Right atrium auricular region (tissue), 2 donors: ENCODE measurements around the genes TAAR6 and TAAR1.

GRCh38 chr6:131534522-131535182, 38.4 kb upstream of the ARG1 start:
- PRO-cap = no peak
- RAMPAGE, long total RNA, 2 experiments = no peak in any of the 2 experiments

- PRO-cap = no peak
- RAMPAGE, long total RNA, 2 experiments = no peak in any of the 2 experiments
Measured at GRCh38 chr6:131629024-131629408, 974 bp upstream of the MED23 start.

- PRO-cap = no peak
- RAMPAGE, long total RNA, 2 experiments = no peak in any of the 2 experiments
Measured at GRCh38 chr6:132399700-132400215, 1.5 kb downstream of the MOXD1 start.

GRCh38 chr6:132511832-132512208, 1.1 kb downstream of the STX7 start:
- PRO-cap = no peak
- RAMPAGE, long total RNA, 2 experiments = no peak in any of the 2 experiments

DNA sequence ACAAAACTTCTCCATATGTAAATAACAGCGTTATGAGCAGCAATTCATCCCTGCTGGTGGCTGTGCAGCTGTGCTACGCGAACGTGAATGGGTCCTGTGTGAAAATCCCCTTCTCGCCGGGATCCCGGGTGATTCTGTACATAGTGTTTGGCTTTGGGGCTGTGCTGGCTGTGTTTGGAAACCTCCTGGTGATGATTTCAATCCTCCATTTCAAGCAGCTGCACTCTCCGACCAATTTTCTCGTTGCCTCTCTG, at the start of gene TAAR6:
TSS of gene TAAR6 (plus strand) at position 33 of the 254 bp plus-strand sequence.
- PRO-cap = no peak
- RAMPAGE, long total RNA, 2 experiments = no peak in any of the 2 experiments

DNA sequence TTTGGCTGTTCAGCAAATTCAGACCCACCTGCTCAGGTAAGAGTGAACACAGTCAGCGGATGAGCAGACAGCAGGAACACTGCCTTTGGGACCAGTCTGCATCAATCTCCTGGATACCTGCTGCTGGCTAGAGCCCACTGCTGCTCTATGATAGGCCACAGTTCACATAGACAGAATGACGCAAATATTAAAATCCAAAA, at the start of gene TAAR1:
TSS of gene TAAR1 (minus strand) at position 81 of the 200 bp plus-strand sequence.
- PRO-cap = no peak
- RAMPAGE, long total RNA, 2 experiments = no peak in any of the 2 experiments

- PRO-cap = no peak
- RAMPAGE, long total RNA, 2 experiments = no peak in any of the 2 experiments
Measured at GRCh38 chr6:132960747-132961065, 146.3 kb downstream of the RPS12 start.

GRCh38 chr6:133058102-133058445, 183.1 kb upstream of the EYA4 start:
- PRO-cap = unidirectional peak, plus-strand start at chr6:133058374
- RAMPAGE, long total RNA, 2 experiments = no peak in any of the 2 experiments

GRCh38 chr6:133681935-133682452, 206.9 kb upstream of the TCF21 start:
- PRO-cap = no peak
- RAMPAGE, long total RNA, 2 experiments = no peak in any of the 2 experiments

- PRO-cap = no peak
- RAMPAGE, long total RNA, 2 experiments = no peak in any of the 2 experiments
Measured at GRCh38 chr6:133761733-133762130, 127.2 kb upstream of the TCF21 start.

GRCh38 chr6:134002716-134003531, 49.5 kb downstream of the SLC2A12 start:
- PRO-cap = no peak
- RAMPAGE, long total RNA, 2 experiments = no peak in any of the 2 experiments

DNA sequence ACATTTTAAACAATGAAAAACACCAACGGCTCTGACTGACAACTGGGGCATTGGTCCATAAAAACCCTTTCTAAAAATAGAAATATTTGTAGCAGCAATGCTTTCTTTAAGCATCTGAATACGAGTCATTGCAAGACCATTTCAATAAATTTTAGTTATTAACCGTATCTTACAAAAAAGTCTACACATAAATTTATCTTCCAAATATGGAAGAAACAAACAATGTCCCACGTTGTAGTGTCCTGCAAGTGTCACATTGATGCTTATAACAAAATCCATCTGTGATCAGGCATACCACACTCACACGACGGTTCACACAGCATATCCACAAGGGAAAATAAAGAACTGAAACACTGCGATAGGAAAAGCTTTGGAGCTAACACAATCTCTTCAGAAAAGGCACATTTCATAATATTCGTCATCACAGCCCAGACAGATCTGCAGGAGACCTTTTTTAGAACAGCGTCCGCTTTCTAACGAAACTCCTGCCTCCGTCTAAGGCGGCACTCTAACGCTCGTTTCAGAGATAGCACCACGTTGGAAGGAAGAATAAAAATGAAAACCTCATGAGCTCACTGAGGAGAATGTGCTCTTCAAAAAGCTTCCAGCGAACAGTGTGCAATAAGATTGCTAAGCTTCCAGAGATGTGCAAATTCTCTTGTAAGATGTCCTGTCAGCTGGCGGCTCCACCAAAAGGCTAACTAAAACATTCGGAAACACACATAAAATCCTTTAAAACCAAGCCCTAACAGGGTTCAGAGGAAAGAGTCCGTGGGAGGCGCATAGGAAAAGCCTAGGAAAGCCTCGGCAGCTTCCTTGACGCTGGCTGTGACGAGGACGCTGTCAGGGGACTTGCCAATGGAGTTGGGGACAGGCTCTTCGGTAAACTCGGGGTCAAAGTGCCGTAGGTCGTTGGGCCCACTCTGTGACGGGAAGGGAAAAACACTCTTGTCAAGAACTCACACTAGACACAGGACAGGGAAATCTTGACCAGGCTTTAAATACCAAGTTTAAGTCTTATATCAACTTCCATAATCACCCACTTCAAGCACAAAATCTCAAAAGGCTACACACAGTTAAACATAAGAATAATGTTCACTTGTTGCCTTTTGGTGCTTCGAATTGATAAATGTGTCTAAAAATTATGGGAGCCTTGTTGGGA, 117.5 kb upstream of the SLC2A12 start:
- PRO-cap = bidirectional peak, plus-strand start at position 885 of the sequence, minus-strand start at position 703 of the sequence
- RAMPAGE, long total RNA, 2 experiments = no peak in any of the 2 experiments

DNA sequence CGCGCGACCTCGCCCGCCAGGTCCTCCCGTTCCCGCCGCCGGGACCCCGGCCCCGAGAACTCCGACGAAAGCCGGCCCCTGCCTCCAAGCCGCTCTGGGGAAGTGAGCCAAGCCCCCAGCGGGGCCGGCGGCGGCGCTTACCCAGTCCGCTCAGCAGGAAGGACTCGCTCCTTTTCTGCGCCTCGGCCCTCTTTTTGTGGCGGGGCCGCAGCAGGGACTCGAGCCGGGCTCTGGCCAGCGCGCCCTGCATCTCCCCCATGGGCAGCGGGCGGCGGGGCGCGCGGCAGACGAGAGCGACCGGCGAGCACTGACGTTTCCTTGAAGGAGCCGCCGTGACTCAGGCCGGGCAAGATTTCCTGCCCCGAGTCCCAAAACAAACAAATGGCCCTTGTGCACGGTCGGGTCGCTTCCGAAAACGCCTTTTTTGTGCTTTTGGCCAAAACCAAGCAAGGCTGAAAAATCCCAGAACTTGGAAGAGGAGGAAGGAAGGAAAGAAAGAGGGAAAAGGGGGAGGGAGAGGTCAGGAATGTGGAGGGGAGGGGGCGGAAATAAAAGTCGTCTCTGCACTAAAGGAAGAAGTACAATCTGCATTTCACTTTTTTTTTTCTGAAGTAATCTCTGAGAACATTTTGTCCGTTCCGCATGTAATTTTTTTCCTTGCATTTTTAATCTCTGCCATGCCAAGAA, 123.1 kb upstream of the SLC2A12 start:
- PRO-cap = bidirectional peak, plus-strand start outside the sequence, minus-strand start at position 309 of the sequence
- RAMPAGE, long total RNA, 2 experiments = start-site peak on the minus strand in 2 of 2 experiments, centred at positions 287 to 295 of the sequence, 95 to 262 reads per replicate

- PRO-cap = no peak
- RAMPAGE, long total RNA, 2 experiments = no peak in any of the 2 experiments
Measured at GRCh38 chr6:134502415-134503331, 184.8 kb upstream of the SGK1 start.

- PRO-cap = no peak
- RAMPAGE, long total RNA, 2 experiments = no peak in any of the 2 experiments
Measured at GRCh38 chr6:134529756-134530362, 211.9 kb upstream of the SGK1 start.

- PRO-cap = no peak
- RAMPAGE, long total RNA, 2 experiments = no peak in any of the 2 experiments
Measured at GRCh38 chr6:135014184-135014719, 40.4 kb downstream of the HBS1L start.

DNA sequence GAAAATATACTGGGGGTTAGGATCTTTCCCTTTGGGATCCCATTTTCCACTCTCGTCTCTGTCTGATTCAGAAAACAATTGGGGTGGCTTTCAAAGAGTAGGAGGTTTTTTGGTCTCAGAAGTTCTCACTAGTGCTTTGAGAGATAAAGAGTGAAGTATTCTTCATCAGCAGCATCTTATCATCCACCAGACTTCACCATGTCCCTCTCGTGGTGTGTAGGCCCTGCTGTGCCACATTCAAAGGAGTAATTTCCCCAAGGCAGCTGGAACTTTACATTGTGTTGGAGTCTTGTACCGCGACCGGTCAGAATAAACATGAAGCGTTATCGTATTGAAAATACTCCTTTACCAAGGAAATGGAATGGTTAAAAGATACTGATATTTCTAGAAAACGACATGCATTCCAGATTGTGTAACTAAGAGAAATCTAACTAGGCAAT, 10.6 kb downstream of the MYB start:
- PRO-cap = no peak
- RAMPAGE, long total RNA, 2 experiments = no peak in any of the 2 experiments

DNA sequence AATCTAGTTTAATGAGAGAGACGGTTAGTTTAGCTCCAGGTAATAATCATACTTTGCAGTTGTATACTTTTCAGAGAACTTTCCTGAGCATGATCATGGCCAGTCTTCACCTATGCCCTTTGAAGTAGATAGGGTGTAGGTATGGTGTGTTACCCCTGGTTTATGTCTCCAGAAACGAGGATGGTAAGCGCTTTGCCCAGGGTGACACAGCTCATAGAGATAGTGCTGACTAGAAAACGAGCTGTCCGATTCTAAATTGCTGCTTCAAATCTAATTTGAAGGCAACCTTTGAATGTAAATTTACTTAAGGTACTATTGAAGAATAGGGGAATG, 11.4 kb downstream of the MYB start:
- PRO-cap = no peak
- RAMPAGE, long total RNA, 2 experiments = no peak in any of the 2 experiments

DNA sequence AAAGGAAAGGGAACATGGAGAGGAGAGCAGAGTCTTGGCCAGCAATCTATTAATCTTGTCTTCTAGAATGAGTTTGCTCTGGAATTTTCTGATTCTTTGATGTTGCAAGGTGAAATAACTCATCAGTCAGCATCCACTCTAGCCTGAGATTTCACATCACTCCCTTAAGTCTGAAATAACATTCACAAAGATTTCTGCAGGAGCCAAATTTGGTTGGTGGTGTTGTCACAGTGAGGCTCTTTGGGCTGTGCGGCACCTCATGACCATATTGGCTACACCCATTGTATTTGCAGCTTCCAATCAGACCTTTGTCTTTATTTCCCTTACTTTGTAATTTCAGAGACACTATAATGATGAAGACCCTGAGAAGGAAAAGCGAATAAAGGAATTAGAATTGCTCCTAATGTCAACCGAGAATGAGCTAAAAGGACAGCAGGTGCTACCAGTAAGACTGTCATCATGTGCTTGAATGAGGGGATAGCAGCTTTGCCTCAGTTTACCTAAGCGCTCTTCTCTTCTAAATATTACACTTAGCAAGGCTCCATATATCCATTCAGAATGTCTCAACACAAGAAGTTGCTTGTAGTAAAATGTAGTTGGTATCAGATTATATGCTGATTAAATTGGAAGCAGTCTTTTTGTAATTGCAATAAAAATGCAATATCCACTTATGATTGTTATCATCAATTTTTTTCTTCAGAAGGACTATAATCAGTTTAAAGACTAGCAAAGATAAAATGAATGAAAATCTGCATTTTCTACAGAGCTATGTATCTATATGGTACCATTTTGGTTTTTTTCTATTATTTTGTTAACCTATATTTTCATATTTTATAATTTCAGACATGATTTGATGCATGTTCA, 13.1 kb downstream of the MYB start:
- PRO-cap = no peak
- RAMPAGE, long total RNA, 2 experiments = no peak in any of the 2 experiments

DNA sequence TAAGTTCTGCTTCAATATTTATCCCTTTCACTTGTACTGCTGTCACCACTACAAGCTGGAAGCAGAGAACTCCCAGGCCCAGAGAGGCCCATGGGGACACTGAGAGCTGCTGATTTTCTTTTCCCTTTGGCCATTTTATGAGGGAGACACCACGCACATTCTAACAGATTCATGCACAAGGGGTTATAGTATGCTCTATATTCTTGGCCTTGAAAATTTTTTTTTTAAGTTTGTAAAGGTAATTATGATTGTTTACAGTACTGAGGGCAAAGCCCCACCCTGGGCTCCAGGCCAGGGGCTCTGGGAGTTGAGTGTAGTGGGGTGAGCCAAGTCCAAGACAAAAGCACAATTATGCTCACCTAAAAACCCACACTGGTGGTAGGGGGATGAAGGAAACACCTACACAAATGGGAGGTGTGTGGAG, 88.5 kb downstream of the MYB start:
- PRO-cap = no peak
- RAMPAGE, long total RNA, 2 experiments = no peak in any of the 2 experiments